CD14-positive monocyte (primary cell): ENCODE data around the genes CHAD and MYCBPAP.

DNA sequence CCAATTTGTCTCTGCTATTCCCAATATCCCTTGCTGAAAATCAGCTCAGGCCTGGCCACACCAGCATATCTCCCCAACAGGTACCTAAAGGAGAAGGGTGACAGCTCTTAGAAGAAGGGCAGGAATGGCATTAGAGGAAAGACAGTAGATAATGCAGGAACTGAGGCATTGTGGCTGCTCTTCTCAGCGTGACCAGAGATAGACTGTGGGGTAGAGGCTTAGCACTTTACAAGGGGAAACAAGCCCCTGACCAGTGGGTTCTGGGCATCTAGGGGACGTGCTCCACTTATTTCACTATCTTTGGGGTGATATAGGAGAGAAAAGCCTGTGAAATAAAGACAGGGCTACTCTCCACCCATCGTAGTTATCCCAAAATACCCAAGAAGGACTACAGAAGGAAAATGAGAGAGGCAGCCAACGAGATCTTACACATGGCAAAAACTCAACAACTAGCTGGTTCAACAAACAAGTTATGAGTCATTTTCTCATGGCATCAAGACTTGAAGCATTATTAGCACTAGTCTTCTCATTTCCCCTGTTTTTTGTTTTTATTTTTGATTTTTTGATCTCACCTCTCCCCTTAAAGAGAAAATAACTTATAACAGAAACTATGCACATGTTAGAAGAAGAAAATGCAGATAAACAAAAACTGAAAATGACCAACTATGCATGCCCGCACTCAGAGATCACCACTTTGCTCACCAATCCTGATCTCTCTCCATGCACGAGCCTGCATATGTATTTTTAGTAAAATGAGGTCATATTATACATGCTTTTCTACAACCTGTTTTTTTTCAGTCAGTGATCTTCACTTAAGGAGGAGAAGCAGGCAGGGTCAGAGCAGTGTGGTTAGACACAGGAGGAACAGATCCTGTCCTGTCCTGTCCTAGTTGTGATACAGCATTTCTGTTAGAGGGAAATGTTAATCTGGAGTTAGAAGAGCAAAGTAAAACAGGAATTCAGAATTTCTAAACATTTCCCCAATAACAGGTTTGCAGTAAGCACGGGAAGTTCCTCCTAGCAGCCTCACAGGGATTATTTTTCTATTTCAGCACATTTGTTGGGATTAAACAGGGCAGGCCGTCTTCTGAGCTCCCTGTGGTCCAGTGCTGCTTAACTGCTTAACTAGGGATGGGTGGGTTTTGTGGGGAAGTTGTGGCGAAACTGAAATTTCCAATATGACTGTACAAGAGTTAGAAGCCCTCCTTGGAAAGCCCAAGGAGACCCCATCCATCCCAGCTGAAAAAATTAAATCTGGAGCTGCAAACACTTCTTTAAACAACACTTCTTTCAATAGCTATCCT, 22.7 kb downstream of the FAM117A start:
- CAGE, long polyA plus RNA, result no peak

DNA sequence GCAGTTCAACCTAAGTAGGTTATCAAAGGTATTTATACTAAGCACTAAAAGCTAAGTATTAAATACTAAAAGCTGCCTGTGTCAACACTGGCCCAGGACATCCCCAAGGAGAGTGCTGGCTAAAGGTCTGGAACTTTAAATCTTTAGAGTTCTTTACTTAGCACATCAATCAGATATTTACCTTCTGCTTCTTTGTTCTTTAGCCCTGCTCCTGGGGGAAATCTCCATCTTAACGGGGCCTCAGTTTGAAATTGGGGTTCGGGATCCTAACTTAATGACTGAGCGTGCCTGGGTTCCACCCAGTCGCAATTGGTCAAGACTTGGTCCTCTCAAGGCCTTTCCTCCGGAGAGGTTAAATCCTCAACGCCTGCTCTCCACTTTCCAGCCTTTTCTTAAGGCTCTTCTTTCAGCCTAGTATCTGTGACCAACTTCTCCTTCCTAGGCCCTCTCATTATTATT, 1.1 kb upstream of the KAT7 start:
- CAGE, long polyA plus RNA, result no peak

DNA sequence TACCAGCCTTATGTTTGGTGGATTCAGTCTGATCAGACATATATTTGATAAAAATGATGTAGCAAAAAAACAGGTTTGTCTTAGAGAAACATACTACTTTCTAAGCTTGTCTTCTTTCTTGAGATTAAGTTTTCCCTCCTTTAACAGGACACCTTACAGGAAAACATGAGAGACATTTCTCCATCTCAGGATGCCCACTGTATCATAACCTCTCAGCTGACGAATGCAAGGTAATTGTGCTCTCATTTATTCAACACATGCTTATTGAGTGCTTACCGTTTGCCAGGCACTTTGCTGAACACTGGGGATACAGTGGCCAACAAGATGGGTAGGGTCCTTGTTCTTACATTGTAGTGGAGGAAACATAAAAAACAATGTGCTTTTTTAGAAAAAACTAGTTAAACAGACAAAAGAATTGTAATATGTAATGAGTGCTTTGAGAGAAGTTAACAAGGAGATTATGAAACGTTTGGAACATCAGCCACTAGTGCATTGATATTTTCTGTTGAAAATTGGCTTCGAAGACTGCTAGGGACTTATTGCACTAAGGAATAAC, 16.8 kb downstream of the KAT7 start:
- CAGE, long polyA plus RNA, result no peak

GRCh38 chr17:49814941-49815140, 26.4 kb downstream of the KAT7 start:
- CAGE, long polyA plus RNA, result no peak

DNA sequence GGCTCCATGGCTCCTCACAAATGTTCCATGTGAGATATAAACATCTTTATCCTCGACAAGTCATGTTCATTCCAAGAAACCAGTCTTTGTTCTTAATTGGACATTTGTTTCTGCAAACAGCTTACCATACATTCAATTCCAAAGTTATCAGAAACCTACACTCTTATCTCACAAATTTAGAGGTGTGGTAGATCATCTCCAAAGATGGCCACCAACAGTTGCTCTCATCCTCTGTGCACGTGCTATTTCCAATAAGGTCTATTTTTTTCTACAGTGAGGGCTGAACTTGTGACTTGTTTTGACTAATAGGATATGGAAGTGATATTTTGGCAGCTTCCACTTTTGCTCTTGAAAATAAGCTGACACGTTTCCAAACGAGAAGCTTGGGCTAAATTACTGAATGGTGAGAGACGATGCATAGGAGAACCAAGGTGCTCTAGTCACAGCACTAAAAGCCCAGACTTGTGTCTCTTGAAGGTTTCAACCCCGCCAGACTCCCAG, 14.6 kb downstream of the TAC4 start:
- CAGE, long polyA plus RNA, result no peak

DNA sequence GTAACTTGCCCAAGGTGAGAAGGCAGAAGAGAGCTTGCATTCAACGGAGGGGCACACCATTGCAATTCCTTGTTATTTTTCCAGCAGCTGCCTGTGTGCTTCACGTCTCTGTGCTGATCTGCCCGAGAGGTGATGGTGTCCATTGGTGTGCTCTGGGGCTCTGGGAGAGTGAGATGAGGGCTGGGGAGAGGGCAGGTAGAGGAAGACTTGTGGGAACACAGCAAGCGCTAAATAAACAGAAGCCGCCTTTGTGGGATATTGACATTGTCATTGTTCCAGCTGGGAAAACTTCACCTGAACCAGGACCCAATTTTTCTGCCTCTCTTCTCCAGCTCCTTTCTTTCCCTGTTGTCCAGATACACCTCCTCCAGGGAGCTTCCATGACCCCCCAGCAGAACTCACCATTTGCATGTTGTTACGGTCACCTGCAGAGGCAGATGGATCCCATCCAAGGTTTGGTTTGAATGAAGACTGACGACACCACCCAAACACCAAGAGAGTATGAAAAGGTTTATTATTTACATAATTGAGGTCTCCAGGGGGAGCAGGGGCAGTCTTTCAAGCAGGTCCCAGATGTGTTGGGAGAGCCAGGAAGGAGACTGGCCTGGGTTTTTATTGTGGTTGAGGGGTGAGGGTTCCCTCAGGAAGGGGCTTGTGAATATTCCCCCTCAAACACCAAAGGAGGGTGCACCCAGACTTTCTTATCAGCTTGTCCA, 3.6 kb upstream of the ITGA3 start:
- CAGE, long polyA plus RNA, result no peak

DNA sequence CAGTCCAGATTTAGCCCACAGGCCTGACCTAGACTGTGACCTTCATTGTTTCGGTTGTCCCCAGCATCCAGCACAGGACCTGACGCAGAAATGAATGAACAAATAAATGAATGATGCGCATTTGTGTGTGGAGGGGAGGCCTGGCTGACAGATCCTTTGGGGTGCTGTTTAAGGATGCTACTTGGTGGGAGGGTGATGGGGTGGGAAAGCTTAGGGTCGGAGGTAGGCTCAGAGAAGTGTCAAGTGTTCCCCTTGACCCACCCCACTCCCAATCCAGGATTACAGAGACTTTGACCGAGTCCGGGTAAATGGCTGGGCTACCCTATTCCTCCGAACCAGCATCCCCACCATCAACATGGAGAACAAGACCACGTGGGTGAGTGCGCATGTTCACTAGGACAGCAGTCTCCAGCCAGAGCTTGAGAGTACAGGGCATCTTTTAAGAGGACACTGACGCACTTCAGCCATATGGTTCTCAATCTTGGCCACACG, 14.1 kb upstream of the PDK2 start:
- CAGE, long polyA plus RNA, result no peak

- CAGE, long polyA plus RNA, result no peak
These were observed 3.2 kb downstream of the SGCA start for GRCh38 chr17:50169033-50169466.

GRCh38 chr17:50189374-50189922, 12.0 kb downstream of the COL1A1 start:
- CAGE, long polyA plus RNA, result no peak

- CAGE, long polyA plus RNA, result no peak
These were observed 1.5 kb upstream of the COL1A1 start for GRCh38 chr17:50202871-50203479.

DNA sequence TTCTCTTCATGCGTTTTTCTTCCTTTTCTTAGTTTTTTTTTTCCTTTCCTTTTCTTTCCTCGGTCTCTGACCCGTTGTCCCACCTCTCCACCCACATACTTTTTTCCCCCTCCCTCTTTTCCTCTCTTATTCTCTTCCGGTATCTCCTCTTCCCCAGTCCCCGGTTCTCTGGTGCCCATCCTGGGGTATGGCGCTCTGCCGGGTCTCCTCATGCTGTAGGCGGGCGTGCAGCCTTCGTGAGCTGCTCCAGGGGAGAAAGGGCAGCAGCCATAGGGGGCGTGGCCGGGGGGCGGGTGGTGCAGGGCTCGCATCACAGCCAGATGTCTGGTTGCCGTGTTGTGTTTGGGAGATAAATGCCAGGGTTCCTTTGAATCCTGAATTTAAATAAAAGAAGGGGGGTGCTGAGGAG, 5.4 kb upstream of the COL1A1 start:
- CAGE, long polyA plus RNA, result no peak

DNA sequence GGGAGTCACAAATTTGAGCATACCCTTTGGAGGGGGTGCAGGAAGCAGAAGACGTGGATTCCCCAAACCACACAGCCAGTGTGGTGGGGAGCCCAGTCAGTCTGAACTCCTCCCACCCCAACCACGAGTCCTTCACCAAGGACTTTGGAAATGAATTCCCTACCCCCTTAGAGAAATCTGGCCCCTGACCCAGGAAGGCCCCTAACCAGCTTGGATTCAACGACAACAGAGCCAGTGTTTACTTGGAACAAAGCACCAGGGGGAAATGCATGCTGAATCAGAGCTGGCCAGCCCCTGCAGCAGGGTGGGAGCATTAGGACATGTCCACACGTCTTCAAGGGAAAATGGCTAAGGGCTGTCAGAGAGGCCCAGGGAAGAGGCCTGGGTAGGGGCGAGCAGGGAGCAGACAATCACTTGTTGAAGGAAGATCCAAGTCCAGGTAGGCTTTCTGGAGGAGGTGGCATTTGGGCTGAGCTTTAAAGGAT, 5.4 kb upstream of the TMEM92 start:
- CAGE, long polyA plus RNA, result no peak

GRCh38 chr17:50279999-50280488, 5.8 kb downstream of the TMEM92 start:
- CAGE, long polyA plus RNA, result no peak

- CAGE, long polyA plus RNA, result no peak
These were observed 9.0 kb downstream of the TMEM92 start for GRCh38 chr17:50283230-50283723.

DNA sequence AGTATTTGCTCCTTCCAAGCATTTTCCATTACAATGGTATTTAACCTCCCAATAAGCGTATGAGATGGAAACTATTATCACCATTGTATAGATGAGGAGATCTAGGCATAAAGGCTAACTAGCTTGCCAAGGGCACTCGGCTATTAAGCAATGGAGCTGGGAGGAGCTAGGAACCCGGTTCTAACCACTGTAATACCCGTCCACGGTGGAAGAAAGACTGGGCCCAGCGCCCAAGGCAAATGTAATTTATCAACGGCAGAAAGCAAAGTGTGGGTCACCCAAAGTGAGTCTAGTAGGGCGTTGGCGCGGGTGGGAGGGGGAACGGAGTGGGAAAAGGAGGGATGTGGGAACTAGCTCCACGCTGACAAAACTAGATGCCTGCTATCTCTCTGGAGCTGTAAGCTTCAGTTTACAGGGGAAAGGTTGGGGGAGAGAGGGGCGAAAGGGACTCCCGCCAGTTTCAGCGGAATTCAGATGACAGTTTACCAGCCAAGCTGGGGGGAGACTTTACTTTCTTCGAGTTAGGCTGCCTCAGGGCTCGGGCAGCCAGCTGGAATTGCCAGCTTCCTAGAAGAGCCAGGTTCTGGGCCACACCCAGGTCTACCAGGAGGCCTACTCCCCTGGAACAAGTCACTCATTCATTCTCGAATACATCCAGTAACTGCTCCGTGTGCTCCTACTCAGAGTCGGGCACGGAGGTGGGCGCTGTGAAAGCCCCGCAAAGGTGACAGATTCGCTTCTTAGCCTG, 928 bp downstream of the LRRC59 start:
- CAGE, long polyA plus RNA, result no peak

DNA sequence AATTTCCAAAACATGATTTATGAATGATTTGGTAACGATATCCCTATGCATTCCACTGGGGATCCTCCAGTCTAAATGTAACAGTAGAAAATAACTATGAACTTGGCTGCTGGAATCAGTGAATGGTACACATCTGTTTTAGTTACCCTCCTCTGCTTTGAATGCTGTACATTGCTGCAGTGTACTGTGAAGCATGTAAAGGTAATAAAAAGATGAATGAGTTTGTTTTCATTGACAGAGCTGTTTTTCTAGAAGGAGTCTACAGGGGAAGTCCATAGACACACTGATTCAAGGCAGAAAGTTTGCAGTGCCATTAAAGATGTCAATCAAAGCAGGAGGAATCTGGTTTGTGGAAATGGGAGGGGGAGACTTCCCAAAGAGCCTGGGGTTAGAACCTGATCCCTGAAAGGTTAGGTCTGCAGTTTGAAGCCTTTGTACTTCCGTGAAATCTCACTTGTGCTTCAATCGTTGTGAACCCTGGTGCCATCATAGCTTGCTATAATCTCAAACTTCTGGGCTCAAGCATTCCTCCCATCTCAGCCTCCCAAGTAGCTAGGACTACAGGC, 5.1 kb downstream of the ACSF2 start:
- CAGE, long polyA plus RNA, result no peak

DNA sequence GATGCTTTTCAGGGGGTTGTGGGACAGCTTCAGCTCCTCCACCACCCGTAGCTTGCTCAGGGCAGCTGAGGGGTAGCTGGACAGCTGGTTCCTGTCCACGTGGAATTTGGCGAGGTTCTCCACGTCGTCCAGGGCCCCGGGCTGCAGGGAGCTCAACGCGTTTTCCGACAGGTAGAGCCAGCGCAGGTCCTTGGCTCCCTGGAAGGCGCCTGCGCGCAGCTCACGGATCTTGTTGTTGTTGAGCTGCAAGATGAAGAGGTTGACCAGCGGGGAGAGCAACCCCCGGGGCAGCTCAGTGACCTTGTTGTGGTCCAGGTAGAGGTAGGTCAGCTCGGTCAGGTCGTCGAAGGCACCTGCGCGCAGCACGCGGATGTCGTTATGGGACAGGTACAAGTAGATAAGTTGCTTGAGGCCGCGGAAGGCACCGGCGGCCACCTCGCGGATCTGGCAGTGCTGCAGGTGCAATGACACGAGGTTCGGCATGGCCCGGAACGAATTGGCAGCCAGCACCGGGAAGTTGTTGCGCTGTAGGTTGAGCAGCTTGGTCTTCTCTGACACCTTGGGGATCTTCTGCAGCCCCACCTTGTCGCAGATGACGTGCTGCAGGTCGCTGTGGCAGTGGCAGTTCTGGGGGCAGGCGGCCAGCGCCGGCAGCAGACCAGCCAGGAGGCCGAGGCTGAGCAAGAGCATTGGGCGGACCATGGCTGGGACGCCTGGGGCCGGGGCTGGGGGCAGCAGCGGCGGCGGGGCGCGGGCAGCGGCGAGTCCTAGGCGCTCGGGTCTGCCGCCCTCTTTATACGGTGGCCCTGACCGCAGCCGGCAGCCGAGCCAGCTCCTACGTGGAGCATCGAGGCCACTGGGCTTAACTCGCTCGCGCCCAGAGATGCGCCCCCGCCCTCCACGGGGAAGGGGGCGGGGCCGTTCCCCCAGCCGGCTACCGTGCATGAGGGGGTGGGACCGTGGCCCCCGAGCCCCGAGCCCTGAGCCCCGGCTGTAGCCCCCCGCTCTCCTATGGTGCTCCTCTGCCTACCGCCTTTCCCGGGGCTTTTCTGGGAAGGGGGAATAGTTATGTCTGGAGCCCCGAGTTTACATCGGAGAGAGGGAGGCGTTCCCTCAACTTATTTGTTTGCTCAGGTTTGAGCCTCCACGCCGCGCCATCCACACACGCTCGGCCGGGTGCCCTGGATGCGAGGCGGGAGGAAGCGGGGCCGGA, at the start of gene CHAD:
Gene CHAD, minus strand, starts transcription at position 769 of the 1,213 bp plus-strand sequence.
- CAGE, long polyA plus RNA, result no peak

GRCh38 chr17:50477989-50478619, 556 bp upstream of the RSAD1 start:
- CAGE, long polyA plus RNA, result no peak

DNA sequence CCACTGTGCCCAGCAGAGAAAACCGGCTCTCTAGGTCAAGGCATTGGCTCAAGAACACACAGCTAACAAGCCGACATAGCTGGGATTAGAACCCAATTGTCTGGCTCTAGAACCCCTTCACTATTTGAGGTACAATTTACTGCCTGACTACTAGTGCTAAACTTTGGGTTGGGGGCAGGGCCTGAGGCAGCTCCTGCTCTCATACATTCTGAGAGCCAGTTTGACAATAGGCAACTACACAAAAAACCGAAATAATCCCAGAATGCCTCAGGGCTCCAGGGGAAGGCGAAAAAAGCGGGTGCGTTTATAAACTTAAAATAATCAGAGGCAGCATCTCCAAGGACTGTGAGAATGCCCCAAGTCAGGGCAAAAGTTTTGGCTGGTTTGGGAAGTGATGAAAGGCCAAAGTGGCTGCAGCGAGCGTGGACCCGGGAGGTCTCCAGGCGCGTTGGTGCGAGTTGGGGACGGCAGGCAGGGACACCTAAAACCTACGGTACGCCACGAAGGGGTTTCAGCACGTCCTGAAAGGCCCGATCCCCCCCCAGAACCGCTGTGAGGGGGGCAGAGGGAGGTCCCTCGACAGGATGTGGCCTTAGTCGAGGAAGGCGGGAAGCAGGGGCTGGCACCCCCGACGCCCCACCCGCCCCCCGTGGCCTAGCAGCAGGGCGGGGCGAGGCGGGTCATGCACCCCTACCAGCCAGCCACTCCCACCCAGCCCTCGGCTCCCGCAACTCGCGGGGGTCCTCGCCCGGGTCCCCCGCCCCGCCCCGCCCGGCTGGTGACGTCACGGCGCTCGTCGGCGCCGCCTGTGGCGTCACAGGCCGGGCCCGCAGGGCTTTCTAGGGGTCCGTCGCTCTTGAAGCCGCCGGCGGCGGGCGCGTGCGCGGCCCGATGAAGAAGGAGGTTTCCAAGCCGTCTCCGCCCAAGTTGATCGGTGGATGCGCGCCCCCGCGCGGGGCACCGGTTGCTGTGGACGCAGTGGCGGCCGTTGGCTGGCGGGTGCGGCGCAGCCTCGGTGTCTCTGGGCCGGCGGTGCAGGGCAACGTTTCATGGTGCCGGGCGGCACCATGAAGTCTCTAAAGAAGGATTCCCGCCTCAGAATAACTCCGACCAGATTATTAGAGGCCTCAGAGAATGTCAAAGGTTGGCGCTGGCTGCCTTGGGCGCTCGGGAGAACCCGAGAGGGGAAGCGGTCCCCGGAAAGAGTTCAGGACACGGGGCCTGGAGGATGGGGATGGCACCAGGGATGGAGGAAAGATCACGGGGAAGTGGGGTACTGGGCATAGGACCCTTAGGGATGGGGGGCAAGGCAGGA, at the start of gene MYCBPAP:
Gene MYCBPAP, plus strand, starts transcription at position 832 of the 1,315 bp plus-strand sequence.
- CAGE, long polyA plus RNA, result no peak

GRCh38 chr17:50538831-50539407, 6.4 kb downstream of the EPN3 start:
- CAGE, long polyA plus RNA, result no peak